Natural killer cell (primary cell): ENCODE measurements around the genes TMEM63C and POMT2.

GRCh38 chr14:76536157-76536600, 160.2 kb downstream of the ESRRB start:
- PRO-cap: no peak

GRCh38 chr14:76884898-76885615, 58.8 kb downstream of the LRRC74A start:
- PRO-cap: no peak

GRCh38 chr14:76917456-76918780, 91.7 kb downstream of the LRRC74A start:
- PRO-cap: no peak

GRCh38 chr14:76919660-76920441, 93.6 kb downstream of the LRRC74A start:
- PRO-cap: unidirectional peak, minus-strand start at chr14:76920015

- PRO-cap: no peak
Observed at GRCh38 chr14:76960008-76960283, 68.6 kb downstream of the IRF2BPL start.

- PRO-cap: bidirectional peak, plus-strand start at chr14:76978231, minus-strand start at chr14:76978114
Observed at GRCh38 chr14:76977674-76978417, 50.7 kb downstream of the IRF2BPL start.

GRCh38 chr14:77012235-77012772, 16.2 kb downstream of the IRF2BPL start:
- PRO-cap: no peak

- PRO-cap: no peak
Observed at GRCh38 chr14:77081072-77081520, 17.0 kb upstream of the CIPC start.

- PRO-cap: no peak
Observed at GRCh38 chr14:77098584-77099244, 656 bp downstream of the CIPC start.

- PRO-cap: no peak
Observed at GRCh38 chr14:77116191-77116930, 18.3 kb downstream of the CIPC start.

DNA sequence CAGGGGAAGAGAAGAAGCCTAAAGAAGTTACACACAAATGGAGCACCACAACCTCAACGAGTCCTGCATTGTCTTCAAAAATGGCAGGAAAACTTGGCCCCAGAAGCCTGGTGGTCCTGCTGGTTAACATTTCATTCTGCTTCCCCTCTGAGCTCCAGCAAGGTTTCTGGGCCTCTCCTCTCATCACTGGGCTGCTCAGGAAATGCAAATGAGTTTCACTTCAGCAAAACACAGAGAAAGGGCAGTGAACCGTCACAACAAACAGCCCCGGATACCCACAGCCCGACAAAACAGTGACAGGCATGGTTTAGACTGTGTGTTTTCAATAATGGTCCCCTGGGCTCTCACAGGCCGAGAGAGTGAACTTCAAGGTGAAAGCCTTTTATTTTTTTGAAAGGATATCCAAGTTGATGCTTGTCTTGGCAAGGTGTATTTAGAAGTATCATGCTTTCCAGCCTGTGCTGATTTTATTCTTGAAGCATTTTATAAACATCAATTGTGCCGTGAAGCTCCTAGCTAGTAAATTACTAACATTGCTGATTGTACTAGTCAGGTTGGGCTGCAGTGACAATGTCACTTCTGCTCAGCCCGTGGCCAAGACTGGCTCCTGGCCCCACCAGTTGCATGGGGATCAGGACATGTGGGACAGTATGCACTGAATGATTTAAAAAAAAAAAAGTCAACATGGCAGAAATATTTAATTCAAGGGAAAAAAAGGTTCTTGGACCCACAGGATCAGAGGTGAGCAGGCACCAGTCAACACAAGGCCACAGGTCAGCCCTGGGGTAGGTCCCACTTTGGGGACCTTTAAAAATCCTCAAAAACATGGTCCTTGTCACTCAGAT, 20.0 kb downstream of the ZDHHC22 start:
- PRO-cap: bidirectional peak, plus-strand start at position 255 of the sequence, minus-strand start at position 188 of the sequence

DNA sequence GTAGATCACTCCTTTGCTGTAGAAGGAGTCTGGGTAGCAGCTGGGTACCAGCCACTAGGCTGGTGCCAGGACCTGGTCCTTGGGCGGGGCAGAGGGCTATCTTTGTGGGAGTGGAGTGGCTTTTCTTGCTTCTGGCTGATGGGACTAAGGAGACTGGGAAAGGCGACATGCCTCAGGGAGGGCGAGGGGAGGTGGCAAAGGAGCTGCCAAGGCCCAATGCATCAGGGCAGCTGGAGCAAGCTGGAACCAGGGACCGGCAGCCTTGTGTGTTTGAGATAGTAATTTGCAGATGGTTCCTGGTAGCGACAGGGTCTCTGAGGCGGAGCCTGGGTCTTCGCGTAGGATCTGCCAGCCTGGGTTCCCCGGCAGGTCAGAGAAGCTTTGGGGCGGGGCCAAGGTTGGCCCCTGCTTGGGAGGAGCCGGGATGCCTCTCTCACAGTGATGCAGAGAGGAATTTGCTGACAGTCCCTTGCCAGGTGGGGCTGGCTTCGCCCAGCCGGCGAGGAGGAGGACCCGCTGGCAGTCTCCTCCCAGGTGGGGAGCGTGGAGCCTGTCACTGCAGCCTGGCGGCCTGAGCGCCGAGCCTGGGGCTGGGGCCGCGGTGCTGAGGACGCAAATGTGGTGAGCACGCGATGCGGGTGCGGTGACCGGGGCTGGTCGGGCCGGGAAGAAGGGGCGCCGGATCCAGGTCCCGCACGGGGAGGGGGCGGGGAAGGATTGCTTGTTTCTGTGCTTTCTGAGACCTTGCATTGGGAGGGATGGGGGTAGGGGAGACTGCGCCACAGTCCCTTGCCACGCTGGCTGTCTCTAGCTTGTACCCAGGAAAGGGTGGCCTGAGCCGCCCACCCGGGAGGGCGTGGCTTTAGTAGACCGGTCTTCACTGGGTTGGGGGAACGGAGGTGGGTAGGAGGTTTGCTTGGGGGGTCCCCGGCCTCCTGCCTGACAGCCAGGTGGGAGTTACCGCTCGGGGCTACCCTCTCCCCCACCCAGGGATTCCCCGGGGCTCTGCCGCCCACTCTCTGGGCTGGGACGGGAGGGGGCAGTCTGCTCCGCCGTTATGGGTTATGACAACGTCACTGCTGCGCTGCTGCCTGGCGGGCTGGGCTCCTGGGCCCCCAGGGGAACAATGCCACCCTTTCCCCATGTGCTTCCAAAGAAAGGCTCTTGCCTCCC, at the start of gene TMEM63C:
Gene TMEM63C, plus strand, starts transcription at position 522 of the 1,173 bp plus-strand sequence.
- PRO-cap: no peak

GRCh38 chr14:77204146-77204936, 22.7 kb downstream of the TMEM63C start:
- PRO-cap: no peak

GRCh38 chr14:77300907-77301511, 19.7 kb downstream of the POMT2 start:
- PRO-cap: no peak

- PRO-cap: no peak
Observed at GRCh38 chr14:77305999-77307018, 14.4 kb downstream of the POMT2 start.

DNA sequence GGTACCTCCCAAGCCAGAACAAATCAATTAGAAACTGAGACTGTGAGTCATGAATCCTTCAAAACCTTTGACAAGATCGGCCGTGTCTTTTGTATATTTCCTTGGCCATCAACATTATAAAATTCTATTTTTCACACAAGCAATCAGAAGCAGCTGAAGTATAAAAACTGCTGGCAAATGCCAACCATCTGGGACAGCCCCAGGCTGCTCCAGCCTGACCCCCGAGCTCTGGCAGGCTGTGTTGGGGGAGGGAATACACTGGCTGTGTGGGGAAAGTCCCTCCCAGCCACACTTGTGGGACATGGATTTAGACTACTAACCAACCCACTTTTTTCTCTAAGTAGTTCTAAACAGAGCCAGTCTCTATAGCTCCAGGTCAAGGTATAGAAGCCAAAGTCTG, 13.7 kb downstream of the POMT2 start:
- PRO-cap: no peak

DNA sequence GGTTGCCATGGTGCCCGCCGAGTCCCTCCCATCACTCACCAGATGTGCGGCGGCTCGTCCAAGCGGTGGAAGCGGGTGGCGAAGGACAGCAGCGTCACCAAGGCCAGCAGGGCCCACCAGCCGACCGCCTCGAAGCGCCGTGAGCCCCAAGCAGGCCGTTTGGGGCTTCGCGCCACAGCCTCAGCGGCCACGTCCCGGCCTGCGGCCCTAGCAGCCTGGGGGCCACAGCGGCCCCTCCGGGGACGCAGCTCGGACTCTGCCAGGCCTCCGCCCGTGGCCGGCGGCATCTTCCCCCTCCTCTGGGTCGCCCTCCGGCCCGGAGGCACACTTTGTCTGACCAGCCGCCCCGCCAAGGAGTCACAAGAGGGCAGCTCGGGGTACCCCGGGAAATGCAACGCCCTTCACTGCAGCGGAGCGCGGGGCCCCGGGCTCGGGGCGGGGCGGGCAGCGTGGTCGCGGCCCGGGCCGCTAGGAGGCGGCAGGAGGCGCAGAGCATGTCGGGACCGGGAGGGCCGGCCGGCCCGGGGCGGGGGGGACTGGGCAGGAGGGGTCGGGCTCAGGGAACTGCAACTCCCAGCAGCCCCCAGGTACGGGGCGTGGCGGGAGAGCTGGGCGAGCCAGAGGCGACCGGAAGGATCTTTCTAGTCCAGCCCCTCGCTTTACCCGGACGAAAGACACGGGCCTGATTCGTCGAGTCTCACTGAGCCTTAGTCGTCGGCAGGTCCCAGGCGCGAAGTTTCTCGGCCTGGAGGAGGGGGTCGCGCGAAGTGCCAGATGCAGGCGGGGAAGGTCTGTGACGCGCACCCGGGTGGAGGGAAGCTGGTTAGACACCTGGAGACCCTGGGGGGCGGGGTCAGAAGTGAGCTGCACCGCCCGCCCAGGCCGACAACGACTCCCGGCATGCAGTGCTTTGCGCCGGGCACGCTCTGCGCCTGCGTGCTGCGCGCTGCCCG, at the start of gene POMT2:
Gene POMT2, minus strand, starts transcription at position 489 of the 953 bp plus-strand sequence.
- PRO-cap: unidirectional peak, plus-strand start at position 41 of the sequence; bidirectional peak, plus-strand start at position 670 of the sequence, minus-strand start at position 406 of the sequence; bidirectional peak, plus-strand start outside the sequence, minus-strand start at position 894 of the sequence

DNA sequence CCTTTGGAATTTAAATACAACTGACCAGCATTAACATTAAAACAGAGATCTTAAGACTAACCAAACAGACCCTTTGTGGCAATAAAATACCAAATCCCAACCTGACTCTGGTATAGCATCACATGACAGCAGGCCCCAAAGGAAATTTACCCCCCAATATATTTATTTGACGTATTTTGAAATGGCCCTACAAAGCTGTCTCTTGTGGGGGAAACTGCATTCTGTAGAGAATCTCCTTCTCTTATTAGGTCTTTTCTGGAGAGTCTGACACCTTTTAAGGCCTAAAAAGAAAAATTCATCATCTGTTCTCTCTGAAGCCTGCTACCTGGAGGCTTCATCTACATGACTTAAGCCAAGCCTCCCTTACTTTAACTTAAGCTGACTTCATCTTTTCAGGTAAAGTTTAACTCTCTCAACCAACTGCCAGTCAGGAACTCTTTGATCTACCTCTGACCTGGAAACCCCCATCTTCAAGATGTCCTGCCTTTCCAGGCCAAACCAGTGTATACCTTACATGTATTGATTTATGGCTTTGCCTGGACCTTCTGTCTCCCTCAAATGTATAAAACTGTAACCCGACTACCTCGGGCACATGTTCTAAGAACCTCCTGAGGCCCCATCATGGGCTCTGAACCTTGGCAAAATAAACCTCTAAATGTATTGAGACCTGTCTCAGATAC, 17.4 kb downstream of the GSTZ1 start:
- PRO-cap: no peak

- PRO-cap: no peak
Observed at GRCh38 chr14:80230863-80231236, 19.5 kb upstream of the DIO2 start.

DNA sequence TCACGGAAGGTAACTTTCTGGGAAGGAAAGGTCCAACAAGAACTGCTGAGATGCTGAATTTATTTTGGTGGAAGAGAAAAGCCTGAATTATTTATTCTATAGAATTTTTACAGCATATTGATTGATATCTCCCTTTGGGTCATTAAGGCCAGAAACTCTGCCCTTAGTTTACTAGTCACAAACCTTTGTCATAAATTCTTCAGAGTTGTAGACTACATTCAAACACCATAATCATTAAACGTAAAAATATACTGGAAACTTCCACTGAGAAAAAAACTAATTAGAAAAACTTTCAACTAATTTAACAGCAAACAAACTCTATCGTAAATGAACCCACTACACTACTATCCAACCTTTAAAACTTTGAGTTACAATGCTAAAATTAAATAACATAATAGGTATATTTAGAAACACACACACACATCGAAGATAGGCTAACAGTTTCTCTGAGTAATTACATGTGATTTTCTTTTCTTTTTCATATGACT, 55.9 kb upstream of the DIO2 start:
- PRO-cap: no peak